Measurements from ENCODE around the gene NRBP1.

DNA sequence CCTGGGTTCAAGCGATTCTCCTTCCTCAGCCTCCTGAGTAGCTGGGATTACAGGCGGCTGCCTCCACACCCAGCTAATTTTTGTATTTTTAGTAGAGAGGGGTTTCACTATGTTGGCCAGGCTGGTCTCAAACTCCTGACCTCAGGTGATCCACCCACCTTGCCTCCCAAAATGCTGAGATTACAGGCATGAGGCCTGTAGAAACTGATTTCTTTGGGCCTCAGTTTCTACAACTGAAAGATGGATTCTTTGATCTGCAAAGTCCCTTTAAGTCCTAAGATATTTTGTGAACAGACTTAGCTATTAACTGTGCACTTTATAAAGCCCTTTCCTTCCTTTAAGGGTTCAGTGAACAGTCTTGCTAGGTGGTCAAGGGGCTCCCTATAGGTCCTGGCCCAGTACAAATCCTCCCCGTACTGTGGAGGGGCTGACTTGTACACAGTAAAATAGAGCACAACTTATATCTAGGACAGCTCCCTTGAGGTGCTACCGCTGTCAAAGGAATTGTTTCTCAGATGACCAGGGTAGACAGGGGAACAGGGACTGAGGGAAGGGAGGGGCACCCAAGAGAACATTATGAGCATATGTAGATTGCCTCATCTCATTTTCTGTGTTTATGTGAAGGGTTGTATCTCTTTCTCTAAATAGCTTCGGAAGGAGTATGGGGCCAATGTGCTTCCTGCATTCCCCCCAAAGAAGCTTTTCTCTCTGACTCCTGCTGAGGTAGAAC, 1.7 kb downstream of the SNX17 start:
- PRO-cap = no peak

DNA sequence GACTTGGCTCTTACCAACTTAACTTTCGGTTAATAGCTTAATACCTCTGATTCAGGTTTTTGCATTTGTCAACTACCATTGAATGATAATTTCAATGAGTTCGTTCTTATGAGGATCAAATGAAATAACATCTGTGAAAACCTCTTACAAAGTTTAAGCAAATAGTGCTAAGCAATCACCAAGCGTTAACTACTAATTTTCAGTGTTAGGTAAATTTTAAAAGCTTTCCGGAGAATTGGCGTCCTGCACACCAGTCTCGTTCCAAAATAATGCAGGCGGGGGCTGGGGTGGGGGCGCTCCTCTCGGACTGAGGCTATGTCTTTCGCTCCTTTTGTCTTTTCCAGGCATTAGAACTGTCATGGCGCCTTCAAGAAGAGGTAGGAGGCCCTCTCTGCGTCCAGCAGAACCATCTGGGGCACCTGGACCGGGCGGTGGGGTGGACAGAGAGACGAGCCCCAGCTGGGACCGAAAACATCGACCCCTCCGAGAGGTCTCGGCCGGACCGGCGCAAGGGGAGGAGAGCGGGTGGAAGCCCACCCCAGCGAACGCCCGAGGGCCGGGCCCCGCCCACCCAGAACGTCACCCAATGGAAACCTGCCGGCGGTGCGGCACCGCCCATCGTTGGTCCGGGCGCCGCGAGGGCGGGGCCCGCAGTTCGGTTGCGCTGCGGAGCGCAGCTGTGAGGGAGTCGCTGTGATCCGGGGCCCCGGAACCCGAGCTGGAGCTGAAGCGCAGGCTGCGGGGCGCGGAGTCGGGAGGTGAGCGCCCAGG, at the start of gene NRBP1:
NRBP1 (plus strand) TSS at position 658 of the 771 bp plus-strand sequence.
- PRO-cap = bidirectional peak, plus-strand start at position 658 of the sequence, minus-strand start at position 581 of the sequence

- PRO-cap = no peak
Observed at GRCh38 chr2:27442701-27443699, 819 bp downstream of the KRTCAP3 start.

DNA sequence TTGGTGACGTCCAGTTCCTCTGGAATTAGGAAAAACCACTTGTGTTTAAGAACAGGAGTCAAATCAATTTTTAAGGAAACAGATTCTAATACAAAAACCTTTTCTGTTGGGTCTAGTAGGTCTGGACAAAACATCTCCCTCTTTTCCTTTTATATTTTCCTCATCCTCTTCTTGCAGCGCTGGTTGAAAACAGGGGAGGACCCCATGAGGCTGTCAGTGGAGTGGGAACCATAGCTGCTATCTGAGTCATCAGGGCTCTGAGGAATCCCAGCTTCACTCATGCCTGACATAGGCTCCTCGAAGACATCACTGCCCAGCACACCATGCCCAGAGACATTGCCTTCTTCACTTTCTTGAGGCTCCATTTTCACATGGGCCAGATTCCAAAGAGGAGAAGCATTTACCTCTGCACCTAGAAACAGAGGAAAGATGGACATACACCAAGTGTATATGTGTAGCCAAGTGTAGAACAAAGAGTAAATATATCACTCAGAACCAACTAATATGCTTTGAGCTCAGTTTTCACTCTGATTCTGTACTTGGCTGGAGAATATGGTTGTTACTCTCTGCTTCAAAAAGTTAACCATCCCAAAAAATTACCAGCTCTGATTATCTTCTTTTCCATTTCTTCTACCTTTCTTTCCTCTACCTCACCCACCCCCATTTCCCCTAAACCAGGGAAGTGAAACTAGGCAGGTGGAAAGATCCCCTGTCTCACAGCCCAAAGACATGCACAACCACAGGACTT, 9.9 kb downstream of the SUPT7L start:
- PRO-cap = no peak

- PRO-cap = no peak
Observed at GRCh38 chr2:27664052-27664669, 472 bp downstream of the SLC4A1AP start.

DNA sequence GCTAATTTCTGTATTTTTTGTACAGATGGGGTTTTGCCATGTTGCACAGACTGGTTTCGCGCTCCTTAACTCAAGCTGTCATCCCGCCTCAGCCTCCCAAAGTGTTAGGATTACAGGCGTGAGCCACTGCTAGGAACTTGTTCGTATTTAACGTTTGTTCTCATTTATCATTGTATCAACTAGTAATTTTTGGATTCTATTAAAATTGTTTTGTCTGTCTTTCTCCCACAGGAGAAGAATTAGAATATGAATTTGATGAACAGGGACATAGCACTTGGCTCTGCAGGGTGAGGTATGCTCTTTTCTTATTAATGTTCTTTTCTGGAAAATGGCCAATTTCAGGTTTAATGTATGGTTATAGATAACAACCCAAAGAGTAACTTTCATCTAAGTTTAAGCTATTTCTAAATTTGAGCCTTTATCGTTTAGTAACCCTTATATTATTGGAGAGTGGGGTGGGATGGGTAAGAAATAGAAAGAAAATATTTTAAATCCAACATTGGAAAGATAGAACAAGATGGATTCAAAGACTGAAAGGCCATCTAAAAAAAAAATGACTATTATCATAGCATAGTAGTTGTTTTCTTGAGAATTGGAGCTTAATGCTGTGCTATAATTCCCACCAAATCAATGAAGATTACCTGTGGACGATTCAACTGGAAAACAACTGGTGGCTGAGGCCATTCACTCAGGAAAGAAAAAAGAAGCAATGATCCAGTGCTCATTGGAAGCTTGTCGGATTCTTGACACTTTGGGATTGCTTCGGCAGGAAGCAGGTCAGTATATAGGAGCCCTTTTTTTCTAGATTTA, 5.1 kb downstream of the SLC4A1AP start:
- PRO-cap = no peak

DNA sequence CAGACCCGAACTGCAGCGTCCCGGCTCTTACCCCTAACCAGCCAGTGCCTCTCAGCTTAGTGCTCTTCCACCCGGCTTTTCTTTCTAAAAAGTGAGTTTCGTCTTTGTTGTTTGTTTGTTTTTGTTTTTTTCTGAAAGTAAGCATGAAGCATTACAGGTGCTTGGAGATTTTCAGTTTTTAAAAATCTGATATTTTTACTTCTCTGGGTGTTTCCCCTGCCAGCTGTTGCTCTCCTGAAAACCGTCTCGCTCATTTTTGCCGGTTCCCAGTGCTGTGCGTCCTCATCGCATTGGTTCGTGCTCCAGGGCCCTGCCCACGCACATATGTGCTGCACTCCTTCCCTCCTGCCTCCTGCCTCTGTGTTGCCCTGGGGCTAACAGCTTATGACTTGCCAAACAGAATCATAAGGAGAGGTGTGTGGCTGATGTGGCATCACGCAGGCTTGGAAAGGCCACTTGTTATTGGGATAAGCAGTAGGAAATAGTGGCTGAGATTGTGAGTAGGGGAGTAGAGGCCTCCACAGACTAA, 53.3 kb downstream of the SLC4A1AP start:
- PRO-cap = no peak

DNA sequence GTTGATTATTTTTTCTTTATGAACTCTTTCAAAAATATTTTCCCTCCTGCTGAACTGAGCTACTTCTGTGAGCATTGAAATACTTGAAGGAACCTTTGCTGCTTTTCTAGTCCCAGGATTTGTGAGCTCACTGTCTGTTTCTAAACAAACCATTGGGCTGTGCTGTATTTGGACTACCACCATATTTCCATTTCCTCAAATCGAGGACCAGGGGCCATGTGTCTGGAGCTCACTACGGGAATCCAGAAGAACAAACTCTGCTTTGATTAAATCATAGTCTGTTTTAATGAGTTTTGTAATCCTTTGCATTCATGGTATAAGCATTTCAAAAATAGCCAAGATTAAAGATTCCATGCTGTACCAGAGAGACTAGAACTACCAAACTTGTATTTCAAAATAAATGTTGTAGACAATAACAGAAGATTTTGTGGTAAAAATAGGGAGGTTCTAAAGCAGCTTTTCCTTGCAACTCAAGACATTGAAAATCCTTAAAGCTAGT, 1.4 kb downstream of the MRPL33 start:
- PRO-cap = no peak

DNA sequence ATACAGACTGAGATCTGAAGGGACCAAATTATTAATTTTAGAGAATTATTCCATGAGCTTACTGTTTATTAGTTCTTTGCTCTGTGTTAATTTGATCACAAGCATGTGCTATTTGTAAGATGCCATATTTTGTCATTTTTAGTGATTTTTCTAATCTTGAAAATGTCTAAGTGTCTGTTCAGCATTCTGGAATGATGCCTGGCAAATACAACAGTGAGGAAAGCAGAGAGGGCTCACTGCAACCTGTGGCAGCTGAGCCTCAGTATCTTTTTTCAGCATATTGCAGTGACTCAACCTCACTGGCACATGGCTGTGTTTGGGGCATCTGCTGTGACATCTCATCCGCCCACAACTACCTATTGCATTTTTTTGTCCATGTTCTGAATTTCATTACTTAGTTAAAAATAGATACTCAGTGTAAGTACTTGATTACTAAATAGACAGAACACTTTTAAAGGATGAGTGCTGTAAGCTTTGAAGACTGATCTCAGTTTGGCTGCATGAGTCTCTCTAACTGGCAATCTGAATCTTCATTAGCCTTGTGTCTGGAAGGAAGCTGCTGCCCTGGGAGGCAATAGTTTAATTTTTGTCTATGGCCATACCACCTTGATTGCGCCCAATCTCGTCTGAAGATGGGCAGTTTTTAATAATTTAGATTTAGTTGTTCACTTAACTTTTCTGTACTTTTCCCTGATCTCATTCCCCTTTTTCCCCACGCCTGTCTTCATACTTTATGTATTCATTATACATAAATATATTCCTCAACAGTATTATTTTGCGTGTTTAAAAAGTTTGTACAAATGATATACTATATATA, 10.8 kb downstream of the BABAM2 start:
- PRO-cap = no peak

DNA sequence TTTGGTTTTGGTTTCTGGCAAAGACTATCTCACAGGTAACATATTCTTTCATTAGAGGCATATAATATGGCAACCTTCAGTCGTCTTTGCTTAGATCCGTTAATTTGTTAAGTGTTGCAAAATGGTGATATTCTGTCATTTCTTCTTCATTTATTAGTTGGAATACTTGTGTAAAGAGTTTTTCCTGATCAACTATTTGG, 75.4 kb downstream of the BABAM2 start:
- PRO-cap = no peak

GRCh38 chr2:28161071-28161412, 231.6 kb upstream of the FOSL2 start:
- PRO-cap = no peak

DNA sequence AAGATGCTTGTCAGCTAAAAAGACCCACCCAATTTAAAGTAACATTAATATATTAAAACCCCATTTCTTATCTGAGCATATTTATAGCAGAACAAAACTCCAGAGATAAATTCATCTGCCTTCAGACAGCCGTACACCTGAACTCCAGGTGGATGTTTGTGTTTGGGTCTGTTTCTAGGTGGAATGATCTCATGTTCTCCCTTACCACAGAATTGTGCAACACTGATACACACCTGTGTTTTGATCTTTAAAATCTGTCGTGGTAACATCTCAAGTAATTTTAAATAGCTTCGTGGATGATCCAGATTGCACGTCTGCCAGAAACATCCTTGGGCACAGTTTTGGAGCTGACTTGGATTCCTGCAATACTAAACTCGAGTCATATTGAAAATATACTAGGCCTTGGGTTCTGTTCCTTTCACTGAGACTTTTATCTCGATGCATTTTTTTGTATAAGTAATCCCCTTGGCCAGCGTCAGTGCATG, 207.5 kb upstream of the FOSL2 start:
- PRO-cap = no peak

DNA sequence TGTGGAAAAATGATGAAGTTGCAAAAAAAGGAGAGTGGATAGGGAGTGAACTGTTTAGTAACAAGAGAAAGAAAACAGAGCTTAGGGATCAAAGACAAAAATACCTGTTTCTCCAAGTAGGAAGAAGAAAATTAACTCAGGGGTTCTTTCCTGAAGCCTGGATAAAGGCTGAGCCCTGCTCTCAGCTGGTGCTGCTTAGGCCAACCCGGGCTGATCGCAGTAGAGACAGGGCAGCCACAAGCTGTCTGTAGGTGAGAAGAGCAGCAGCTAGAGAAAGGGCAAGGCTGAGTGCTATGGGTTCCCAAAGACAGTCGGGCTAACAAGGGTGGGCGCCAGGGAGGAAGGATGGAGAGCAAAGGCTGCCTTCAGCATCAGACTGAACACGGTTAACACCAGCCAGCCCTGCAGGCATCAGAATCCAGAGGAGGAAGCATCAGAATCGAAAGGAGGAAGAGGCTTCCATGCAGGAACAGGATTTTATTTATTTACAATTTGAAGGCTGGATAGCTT, 167.6 kb upstream of the FOSL2 start:
- PRO-cap = no peak

DNA sequence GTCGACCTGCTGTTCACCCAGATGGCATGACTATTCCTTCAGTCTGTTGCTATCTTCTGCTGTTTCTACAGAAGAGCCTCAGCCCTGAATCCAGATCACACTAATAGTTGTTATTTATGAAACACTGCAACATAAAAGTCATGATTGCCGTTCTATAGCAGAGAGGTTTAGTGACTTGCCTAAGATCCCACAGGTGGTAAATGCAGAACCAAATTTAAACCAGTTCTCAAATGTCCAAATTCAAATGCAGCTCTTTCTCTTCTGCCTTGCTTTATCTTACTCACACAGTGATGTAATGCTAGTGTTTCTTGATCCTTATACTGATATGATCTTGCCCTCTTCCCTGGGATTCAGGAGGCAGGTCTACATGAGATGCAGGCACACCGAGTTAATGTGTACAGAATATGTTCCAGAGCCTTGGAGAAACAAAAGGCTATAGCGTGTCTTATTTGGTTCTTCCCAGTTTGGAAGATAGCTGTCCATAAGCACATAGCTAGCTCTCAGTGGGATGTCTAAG, 122.0 kb upstream of the FOSL2 start:
- PRO-cap = no peak

DNA sequence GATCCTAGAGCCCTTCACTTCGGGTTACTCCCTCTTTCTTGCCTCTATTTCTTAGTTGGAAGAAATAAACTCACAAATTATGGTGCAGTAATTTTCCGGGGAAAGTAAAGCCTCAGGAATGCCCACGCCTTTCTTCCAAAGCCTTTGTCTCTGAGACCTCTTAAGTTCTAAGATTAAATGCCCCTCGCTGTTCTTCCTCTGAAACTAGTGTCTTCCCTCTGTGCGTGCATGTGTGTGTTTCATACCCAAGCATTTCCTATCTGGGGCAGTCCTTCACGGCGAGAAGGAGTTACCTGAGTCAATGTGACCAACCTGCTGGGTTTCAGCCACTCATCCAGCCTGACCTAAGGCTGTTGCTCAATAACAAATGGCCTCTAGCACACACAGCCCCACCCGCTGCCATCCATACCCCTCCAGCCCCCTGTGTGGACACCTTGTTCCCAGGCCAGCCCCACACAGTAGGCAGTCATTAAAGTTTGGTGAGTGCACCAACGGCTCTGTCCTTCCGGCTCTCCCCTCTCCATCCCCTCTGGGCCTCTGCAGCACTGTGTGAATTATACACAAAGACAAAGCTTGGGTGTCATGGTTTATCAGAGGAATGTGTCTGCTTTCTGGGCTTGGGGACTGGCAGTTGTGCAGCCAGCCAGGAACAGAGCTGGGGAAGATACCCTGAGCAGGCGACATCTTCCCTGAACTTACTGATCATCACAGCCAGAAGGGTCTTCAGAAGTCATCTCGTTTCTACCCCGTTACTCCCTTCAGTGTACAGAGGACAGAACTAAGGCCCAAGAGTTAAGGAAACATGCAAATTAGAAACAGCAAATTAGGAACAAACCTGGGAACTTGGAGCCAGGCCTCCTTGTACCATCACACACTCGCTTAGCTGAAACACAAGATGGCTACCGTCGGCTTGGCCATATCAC, 53.7 kb upstream of the FOSL2 start:
- PRO-cap = no peak

DNA sequence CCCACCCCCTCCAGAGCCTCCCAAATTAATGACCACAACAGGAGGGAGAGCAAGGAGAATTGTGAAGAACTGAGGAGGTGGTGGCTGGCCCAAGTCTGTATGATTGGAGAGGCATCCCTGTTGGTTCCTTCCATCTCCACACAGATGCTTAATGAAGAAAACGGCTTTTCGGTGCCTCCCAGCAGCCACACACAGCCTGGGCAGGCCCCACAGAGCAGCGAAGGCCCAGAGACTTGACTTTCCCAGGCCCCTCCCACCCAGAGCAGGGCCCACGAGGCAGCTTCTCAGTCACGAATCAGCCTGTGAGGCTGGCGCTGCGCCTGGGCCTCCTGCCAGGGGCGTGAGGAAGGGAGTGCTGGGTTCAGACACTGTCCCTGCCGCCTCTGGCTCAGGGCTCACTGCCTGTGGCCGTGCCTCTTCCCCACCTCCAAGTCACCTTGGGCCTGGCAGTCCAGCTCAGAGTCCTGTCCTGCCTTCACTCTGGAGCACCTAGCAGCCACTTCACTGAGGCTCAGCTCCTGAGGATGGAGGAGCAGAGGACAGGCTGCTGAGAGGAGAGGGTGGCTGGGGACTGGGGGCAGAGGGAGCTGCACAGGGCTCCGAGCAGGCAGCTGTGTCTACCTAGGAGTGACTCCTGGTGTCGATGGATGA, 36.6 kb upstream of the FOSL2 start:
- PRO-cap = bidirectional peak, plus-strand start at position 335 of the sequence, minus-strand start at position 240 of the sequence

- PRO-cap = no peak
Observed at GRCh38 chr2:28378651-28378845, 14.1 kb upstream of the FOSL2 start.

DNA sequence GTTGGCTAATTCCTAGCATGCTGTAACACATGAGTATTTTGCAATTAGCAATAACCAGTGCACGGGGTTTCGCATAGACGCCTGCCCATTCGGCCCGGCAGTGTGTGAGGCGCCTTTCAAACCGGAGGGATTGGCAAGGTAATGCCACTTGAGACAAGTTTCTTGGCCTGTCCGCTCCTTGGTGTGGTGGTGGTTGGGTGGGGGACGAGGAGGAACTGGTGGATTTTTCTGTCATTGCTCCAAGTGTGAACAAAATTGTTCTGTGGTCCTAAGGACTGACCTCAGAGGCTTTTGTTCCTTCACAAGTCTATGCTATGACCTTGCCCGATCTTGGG, 2.9 kb downstream of the FOSL2 start:
- PRO-cap = bidirectional peak, plus-strand start at position 88 of the sequence, minus-strand start outside the sequence; bidirectional peak, plus-strand start at position 198 of the sequence, minus-strand start at position 217 of the sequence; unidirectional peak, minus-strand start at position 293 of the sequence

DNA sequence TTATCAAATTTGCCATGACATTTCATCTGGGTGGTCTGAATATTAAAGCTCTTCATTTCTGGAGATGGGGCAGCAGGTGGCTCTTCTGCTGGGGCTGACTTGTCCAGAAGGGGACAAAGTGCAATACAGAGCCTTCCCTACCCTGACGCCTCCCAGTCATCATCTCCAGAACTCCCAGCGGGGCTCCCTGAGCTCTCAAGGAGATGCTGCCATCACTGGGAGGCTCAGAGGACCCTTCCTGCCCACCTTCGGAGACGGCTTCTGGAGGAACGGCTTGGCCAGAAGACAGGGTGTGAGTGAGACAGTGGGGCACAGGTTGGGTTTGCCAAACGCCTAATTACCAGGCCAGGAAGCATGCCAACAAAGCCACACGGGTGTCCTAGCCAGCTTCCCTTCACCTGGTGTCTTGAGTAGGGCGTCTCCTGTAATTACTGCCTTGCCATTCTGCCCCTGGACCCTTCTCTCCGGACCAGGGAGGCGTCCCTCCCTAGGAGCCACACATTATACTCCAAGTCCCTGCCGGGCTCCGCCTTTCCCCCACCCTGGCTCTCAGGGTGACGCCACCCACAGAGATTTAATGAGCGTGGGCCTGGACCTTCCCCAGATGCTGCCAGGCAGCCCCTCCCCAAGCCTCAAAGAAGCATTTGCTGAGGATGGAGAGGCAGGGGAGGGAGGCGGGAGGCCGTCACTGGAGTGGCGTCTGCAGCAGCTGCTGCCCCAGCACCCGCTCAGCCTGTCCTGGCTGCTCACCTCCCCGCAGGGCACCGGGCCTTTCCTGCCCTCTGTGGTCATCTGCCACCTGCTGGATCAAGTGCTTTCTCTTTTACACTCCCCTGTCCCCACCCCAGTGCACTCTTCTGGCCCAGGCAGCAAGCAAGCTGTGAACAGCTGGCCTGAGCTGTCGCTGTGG, 20.5 kb downstream of the FOSL2 start:
- PRO-cap = unidirectional peak, plus-strand start at position 661 of the sequence

DNA sequence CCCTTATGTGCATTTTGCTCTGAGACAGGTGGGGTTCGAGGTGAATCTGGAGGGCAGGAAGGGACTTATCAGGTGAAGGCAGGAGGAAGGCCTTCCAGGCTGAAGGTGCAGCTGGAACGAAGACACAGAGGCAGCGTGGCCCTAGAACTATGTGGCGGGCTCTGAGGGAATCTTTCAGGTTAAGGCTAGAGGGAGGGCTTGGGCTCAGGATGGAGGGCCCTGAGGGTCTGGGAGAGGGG, 24.9 kb upstream of the PLB1 start:
- PRO-cap = no peak